Suprapubic skin (tissue), 4 donors: ENCODE measurements around a stretch of chr12.

- PRO-cap: bidirectional peak, plus-strand start at chr12:121400129, minus-strand start at chr12:121399897
- RAMPAGE, long total RNA, 4 experiments: no peak in any of the 4 experiments
Observed at GRCh38 chr12:121399232-121400035, 484 bp upstream of the RNF34 start.

GRCh38 chr12:121490881-121491409 is 89.9 kb downstream of the KDM2B start:
- PRO-cap: no peak
- RAMPAGE, long total RNA, 4 experiments: no peak in any of the 4 experiments

DNA sequence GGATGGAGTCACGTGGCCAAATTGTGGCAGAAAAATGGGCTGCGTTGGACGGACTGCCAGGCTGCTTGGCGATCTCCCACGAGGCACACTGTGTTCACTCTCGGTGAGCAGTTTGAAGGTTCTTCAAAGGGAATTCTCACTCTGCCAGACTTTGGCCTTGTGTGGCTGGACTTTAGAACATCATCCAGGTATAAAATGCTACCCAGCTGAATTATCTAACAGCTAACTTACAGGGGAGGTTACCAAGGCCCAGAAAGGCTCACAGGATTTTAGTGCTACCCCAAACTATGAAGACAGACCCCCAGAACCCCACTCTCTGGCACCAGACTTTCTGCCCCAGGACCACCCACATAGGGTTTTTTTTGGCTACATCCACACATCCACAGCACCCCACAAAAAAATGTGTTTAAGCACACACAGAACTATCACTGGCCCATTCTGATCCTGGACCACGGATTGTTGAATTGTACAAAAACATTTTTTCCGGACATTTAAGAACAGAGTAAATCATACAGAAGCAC is 84.9 kb downstream of the KDM2B start:
- PRO-cap: no peak
- RAMPAGE, long total RNA, 4 experiments: no peak in any of the 4 experiments

DNA sequence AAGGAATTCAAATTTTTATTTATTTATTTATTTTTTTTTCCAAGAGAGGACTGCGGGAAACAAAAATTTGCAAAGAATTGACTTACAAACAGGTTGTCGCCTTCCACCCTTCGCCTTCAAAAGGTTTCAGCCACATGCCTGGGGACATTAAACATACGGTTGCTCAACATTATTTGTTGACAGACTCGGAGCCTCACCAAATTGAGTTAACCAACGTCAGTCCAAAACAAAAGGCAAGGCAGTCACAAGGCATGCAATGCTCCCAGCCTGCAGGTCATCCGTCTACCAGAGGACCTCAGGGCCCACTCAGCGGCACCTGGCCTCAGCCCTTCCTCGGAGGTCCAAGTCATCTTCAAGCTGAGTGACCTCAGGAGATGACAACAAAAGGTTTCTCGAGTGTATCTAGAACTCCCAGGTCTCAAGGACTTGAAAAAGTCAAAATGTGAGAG is 64.4 kb downstream of the KDM2B start:
- PRO-cap: no peak
- RAMPAGE, long total RNA, 4 experiments: no peak in any of the 4 experiments

DNA sequence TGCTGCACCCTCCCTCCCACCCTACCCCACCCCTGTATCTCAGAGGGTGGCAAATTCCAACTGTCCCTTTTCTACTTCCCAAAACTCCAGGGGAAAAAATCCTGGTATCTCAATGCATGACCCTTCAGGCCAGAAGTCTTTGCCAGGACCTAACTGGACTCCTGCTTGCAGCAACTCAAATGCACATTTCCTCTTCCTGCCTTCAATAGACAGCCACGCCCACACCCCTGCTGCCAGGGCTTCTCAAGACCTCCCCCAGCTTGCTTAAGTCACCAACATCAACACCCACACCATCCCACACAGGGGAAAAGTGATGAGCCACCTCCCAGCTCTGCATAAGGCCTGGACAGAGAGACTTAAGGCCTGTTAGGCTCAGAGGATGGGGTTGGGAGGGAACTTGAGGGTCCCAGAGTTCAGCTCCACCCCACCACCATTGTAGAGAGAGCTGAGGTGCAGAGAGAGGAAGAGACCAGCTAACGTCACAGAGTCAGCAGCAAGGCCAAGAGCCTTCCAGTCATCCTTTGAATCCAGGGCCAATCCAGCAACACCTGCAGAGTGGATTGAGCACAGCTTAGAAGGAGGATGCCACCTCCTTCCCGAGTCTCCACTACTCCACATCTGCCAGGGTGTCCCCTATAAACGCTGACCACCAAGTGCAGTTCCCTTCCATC is 50.2 kb downstream of the KDM2B start:
- PRO-cap: no peak
- RAMPAGE, long total RNA, 4 experiments: no peak in any of the 4 experiments

- PRO-cap: unidirectional peak, plus-strand start at chr12:121536399
- RAMPAGE, long total RNA, 4 experiments: no peak in any of the 4 experiments
Observed at GRCh38 chr12:121536335-121536880, 44.4 kb downstream of the KDM2B start.

DNA sequence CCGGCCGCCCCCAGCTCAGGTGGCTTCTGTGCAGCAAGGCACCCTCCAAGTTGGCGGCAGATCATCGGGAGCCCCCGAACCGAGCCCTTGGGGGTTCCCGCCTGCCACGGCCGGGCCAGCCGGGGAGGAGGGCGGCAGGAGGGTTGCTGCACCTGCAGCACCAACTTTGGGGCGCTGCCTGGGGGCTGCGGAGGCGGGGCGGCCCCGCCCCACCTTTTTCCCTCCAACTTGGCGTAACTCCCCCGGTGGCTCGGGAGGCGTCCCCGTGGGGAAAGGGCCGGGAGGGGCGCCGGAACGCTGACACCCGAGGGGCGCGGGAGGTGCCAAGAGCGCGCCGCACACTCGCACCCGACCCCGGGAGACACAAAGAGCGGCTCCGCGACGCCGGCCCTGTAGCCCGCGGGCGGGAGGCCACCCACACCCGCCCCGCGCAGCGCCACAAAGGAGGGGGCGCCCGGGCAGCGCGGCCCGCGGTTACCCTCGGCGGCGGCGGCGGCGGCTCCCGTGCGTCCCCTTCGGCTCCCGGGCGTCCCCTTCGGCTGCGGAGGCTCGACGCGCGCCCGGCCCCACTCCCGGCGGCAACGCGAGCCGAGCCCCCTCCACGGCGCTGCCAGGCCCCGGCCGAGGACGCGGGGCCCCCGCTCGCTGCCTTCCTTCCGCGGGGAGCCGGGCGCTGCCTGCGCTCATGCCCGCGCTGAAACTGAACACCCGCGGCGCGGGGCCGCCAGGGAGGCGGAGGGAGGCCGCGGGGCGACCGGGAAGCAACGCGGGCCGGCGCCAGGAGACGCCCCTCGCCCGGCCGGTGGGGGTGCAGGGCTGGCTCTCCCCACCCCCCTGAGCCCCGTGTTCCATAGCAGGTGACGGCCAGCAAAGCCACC is 43.1 kb downstream of the KDM2B start:
- PRO-cap: no peak
- RAMPAGE, long total RNA, 4 experiments: no peak in any of the 4 experiments

- PRO-cap: no peak
- RAMPAGE, long total RNA, 4 experiments: no peak in any of the 4 experiments
Observed at GRCh38 chr12:121538623-121539094, 42.2 kb downstream of the KDM2B start.

DNA sequence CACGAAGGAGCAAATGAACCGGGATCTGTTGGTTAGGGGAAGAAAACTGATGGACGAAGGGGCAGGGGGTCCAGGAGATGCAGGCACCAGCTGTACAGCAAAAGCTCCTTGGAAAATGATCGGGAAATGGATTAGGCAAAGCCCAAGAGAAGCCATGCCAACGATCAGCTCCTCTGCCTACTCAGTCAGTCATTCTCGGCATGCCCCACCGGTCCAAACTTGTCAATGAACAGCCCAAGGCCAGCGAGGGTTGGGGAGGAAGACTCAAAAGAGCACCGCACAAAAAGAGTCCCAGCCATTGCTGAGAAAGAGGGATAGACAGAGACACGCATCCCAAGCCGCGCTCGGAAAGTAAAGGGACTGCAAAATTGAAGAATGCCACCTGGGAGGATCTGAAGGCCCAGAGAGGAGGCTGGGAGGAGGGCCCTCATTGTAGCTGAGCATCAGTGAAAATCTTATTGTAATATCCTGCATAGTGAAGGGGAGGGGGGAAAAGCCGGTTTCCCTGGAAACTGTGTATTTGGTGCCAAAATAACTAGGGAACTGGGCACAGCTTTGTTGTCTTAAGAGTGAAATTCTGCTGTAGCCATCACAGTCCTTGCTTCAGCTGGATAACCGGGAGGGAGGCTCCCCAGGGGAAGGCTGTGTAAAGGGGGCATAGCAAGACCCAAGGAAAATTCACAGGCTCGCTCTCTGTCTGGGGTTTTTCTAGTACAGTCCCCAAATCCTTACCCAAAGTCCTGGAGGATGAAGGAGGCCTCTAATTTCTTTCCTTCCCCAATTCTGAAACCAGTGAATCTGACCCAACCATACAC is 4.7 kb downstream of the KDM2B start:
- PRO-cap: bidirectional peak, plus-strand start at position 298 of the sequence, minus-strand start at position 191 of the sequence
- RAMPAGE, long total RNA, 4 experiments: no peak in any of the 4 experiments

- PRO-cap: bidirectional peak, plus-strand start at chr12:121664157, minus-strand start at chr12:121663910
- RAMPAGE, long total RNA, 4 experiments: no peak in any of the 4 experiments
Observed at GRCh38 chr12:121663752-121664296, 5.6 kb downstream of the MORN3 start.

DNA sequence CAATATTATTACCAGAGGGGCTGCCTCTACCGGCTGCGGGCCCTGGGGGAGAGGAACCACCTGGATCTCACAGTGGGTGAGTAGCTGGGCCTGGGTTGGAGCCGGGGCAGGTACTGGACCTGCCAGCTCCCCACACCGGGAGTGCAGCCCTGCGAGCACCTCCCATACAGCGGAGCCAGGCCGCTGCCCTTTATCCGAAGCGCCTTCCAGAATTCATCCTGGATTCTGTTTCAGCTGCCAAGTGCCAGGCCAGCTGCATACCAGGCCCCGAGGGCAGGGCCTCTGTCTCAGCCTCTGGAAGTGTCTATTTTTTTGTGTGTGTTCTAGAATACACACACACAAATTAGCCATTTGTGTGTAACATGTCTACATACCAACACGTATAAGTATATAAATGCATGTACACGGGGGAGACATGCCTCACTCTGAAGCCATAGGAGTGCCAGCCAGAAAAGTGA is 20.0 kb downstream of the RHOF start:
- PRO-cap: no peak
- RAMPAGE, long total RNA, 4 experiments: no peak in any of the 4 experiments

GRCh38 chr12:121782061-121782629 is 11.3 kb downstream of the RHOF start:
- PRO-cap: no peak
- RAMPAGE, long total RNA, 4 experiments: no peak in any of the 4 experiments

DNA sequence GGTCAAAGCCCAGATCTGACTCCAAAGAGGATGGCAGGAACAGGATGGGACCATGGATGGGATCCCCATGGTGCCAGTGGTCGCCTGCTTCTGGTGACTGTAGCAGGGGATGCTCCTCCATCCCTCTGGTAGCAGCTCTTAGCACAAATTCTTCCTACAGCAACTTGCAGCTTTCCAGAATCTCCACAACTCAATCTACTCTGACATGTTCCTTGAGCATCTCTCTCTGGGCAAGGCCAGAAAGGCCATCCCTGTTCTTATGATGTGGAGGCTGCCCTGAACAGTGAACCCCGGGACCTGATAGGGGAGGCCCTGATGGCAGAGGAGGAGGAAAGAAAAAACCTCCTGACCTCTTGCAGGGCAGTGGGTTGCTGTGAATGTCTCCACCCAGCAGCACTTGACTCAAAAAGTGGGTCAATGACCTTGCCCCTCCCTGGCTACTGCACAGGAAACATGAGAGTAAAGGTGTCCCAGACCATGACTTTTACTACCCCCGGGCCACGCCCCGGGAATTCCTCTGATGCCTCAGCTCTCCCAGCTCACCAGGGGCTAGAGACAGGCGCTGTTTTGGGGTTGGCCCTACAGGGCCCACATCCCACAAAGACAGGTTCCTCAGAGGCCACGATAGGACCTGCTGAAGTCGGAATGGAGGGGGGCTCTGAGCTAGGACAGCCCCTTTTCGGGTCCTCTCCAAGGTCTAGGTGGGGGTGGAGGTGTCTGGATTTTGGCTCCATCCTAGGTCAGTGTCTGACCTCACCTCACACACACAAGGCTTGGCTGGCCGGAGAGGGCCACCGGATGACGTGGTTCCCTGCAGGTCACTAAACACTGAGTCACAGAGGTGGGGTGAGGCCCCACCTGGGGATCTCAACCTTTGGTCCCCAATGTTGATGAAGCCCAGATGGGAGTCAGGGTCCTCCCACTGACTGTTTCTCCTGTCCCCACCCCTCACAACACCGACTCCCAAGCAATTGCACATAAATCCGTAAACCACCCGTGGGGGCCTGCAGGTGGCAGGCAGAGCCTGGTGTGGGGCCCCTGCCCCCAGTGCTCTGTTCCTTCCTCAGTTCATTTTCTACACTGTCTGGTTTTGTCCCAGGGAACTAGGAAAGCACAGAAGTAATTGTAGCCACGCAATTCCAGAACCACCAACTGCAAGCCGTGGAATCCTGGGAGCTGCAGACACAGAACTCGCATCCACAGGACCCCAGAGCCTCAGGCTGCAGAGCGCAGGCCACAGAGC is 1.6 kb downstream of the RHOF start:
- PRO-cap: no peak
- RAMPAGE, long total RNA, 4 experiments: no peak in any of the 4 experiments

- PRO-cap: no peak
- RAMPAGE, long total RNA, 4 experiments: no peak in any of the 4 experiments
Observed at GRCh38 chr12:121839049-121840426, 19.1 kb downstream of the HPD start.

DNA sequence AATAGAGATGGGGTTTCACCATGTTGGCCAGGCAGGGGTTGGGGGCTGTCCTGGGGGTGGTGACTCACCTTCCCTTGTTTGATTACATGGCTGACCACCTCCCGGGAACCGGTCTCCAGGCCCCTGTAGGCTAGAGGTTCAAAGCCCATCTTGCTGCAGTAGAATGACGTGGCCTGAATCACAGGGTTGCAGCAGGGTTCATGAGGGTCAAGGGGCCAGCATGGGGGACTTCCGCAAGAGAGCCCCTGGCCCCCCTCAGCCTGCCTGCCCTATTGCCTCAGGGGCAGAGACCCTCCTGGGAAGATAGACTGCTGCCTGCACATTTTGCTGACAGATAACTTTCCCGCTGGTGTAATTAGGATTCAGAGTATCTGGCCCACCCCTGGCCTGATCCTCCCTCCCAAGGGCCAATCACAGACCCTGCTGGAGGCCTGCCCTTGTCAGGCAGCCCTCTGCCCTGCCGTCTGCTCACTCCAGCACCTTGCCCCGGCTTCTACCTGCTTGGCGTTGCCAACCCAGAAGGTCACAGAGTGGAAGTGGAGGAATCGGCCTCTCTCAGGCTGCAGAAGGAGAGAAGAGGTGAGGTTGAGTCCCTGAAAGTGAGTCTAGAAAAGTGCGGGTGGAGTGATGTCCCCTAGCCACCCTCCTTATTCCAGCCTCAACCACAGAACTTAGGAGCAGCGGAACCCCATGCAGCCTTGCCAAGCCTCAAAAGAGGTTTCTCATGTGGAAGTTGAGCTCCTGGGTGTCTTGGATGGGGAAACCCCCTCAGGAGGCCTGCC is 1.2 kb downstream of the HPD start:
- PRO-cap: no peak
- RAMPAGE, long total RNA, 4 experiments: no peak in any of the 4 experiments

DNA sequence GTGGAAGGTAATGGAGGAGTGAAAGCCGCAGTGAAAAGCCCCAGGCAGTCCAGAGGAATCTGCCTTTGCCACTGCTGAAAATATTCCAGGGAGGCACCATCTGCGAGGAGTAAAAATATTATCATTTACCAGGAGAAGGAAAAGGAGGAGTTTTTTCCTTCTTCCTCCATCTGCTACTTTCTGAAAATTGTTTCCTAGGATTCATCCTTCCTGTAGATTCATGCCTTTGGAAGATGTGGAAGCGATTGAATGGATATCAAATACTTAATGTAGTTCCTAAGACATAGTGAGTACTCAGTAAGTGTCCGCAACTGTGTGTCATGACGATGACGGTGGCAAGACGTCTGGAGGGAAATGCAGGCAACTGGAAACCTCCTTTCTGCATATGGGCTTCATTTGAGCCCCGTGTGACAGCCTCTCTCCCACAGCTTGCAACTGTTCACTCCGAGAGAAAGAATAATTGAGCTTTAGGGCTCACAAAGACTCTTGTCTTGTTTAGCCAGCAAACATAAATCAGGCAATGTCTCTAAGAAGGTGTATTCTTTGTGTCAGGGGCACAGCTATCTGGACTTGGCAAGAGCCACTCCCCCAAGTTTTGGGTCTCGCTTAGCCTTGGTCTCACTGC is 6.9 kb downstream of the CFAP251 start:
- PRO-cap: no peak
- RAMPAGE, long total RNA, 4 experiments: no peak in any of the 4 experiments

DNA sequence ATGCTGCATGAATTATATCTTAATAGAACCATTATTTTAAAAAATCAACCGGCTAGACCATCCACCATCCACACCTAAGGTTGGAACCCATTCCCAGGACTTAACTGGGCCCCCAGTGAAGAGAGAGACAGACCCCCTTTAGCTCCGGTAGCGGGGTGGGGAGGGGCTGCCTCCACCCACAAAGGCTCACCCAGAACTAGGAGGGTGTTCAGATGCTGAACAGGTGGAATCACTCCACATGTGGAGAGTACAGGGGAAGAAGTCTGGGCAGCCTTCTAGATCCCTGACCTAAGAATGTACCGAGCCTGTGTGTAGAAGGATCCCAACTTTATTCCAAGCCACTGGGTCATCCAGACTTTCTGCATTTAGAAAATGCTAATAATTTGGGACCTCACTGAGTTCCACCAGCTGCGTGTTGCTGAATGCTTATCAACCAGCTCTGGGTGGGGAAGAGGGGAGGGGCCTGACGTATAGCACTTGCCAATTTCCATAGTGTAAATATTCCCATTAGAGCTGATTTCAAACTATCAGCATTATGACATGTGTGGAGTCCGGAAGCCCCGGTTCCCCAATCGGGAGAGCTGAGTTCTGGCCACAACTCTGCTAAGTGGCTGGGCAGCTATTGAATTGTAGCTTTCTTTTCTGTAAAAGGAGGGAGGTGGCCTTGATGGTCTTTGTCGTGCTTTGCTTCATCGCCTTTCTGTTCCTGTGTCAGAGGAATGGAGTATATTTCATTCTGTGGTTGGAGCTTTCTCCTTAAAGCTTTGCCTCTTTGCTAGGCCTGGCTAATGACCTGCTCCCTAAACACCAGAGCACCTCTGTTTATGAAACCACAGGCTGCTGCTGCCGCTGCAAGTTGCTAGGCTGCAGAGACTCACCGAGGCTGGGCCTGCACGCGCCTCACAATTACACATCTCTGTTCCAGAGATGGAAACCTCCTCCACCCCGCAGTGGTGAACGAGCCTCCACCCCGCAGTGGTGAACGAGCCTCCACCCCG is 7.9 kb upstream of the BCL7A start:
- PRO-cap: no peak
- RAMPAGE, long total RNA, 4 experiments: no peak in any of the 4 experiments

- PRO-cap: no peak
- RAMPAGE, long total RNA, 4 experiments: no peak in any of the 4 experiments
Observed at GRCh38 chr12:122022705-122022906, 922 bp downstream of the BCL7A start.

- PRO-cap: no peak
- RAMPAGE, long total RNA, 4 experiments: no peak in any of the 4 experiments
Observed at GRCh38 chr12:122067911-122068569, 10.5 kb upstream of the MLXIP start.

DNA sequence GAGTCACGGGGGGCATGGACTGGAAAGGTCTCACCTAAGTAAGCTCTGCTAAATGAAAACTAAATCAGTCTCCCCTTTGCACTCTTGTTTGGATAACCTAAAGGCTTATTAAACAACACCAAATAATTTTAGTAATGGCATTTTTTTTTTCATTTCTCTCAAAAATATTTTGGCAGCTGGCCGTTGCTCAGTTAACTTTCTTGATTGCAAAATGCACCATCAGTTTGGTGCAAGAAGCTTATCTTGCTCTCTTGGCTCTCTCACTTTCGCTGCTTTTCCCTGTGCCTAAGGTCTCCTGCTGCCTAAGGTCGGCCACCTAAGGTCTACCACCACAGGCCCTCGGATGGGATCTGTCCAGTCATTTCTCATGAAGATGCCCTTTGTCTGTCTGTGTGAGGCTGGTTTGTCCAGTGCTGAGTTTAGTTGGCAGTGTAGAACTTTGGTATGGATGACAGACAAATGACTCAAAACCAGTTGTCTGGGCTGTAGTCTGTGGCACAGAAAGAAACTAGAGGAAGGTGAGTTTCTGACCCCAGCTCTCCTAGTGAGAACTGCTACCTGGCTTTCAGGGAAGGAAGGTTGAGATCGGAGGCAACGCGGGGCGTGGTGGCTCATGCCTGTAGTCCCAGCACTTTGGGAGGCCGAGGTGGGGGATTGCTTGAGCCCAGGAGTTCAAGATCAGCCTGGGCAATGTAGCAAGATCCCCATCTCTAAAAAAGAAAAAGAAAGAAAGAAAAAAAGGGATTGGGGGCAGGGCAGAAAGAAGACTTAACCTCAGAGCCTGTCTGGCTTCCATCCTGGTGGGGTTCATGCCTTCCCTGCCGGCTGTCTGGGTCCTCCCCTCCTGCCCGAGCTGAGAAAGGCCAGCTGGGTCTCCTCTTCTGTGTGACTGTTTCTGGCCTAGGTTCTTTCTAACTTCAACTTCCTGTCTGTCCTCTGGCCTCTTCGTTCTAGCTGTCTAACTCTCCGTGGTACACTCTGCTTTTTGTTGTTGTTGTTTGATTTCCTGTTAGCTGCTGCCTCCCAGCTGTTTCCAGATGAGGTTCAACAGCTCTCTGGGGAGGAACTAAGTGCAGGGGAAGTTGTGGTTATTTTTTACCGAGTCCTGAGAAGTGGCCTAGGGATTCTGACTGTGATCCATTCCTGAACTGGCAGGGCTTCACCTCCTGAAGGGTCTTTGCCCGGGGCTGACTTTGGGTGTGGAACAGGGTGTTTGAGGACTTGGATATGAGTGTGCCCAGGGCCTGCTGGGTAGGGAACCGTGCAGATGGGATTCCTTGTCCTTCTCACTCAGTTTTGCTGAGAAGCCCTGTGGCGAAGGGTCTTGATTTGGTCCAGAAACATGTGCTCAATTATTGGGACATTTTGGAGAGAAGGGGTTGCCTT is 2.9 kb downstream of the MLXIP start:
- PRO-cap: no peak
- RAMPAGE, long total RNA, 4 experiments: no peak in any of the 4 experiments